H7 (cell line): ENCODE measurements around the genes GFPT2 and ZFP62.

DNA sequence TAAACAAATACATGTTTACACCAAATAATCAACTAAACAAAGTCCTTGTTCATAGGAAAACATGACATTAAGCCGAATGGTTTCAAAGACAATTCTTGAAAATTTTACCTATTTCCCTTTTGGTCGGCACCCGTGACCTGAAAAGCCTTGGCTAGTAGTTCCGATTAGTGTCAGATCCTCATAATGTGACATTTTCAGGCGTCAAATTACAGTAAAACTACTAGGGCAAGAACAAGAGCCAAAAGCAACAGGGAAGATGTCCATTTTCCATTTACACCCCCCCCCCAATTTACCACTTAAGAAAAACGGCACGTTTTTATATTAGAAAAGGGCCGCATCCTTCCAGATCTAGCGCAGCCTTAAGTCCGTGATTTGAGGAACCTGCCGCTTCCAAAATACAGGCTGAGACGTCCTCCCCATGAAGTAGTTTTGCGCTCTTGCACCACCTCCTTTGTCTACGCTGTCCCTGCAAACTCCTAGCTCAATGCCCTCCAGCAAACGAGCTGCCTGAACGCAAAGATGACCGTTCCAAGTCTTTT lies 784 bp downstream of the RNF130 start:
- RAMPAGE, long total RNA: no peak

GRCh38 chr5:180174065-180174426 lies 35.0 kb downstream of the RASGEF1C start:
- RAMPAGE, long total RNA: no peak

- RAMPAGE, long total RNA: no peak
These were observed 2.4 kb downstream of the MAPK9 start for GRCh38 chr5:180289418-180289980.

DNA sequence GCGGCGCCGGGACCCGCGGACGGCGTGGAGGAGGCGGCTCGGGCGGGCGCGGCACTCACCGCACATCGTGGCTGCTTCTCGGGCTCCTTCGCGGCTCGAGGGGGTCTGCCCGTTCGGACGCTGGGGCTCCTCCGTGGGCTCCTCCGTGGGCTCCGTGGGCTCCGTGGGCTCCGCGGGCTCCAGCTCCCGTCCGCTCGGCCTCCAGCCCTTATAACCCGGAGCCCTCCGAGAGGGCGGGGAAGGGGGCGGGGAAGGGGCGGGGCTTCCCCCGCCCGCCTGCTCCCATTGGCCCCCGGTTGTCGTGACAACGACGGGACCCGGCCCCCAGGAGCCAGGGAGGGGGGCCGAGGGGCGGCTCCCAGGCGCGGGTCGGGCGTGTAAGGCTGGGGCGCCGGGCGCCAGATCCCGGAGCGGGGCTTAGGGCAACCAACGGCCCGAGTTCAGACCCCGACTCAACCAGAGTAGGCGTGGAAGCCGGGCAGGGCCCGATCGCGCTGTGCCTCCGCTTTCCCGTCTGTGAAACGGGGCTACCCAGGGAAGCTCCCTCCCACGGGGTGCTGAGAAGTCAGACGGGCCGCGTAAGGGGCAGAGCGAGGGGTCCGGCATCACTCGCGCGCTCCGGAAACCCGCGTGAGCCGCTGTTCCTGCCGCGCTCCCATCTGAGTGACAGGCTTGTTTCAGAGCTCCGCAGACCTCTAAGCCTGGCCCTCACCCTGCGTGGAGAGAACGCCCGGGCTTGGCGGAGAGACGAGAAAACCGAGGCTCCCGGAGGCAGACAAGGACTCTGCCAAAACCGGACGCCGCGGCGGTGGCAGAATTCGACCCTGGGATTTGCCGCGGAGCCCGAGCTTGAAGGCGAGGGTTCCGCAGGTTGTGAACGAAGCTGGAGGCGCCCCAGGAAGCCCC lies at the start of gene GFPT2:
TSS of gene GFPT2 (minus strand) at position 185 of the 906 bp plus-strand sequence.
- RAMPAGE, long total RNA: no peak

- RAMPAGE, long total RNA: no peak
These were observed 52.7 kb upstream of the CNOT6 start for GRCh38 chr5:180441401-180441924.

DNA sequence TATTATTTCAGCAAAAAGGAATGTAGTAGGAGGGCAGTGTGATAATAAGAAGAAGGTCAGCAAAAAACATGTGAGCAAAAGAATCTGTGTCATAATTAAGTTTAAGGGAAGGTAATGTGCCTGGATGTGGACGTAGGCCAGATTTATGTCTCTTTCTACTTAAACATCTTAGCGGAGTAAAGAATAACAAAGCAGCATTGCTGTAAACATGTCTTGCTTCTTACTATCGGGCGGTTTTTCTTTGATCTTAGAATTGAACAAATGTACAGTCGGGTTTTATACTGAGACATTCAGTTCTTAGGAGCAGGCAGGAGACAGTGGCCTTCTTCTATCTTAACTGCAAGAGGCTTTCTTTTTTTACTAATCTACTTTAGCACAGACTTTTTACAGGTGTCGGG lies 40.3 kb upstream of the FLT4 start:
- RAMPAGE, long total RNA: no peak

- RAMPAGE, long total RNA: no peak
These were observed 1.8 kb upstream of the MGAT1 start for GRCh38 chr5:180804329-180804871.

DNA sequence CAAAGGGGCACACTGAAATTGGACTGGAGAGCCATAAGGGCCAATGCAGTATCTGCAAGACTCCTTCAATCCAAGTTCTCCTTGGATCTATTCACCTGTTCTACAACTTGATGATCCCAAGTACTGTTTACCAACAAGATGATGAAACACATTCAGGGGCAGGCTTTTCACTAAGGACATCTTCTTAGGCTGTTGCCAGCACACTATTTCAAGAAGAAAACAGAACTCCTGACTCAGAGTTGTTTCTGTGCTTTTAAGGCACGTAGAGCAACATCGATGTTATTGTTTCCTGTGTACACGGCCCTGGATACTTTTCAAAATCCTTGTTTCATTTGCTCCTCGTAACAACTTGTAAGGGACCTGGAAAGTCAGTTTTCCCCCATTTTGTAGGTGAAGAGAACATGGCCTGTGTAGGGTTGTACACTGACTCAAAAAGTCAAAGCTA lies 5.1 kb upstream of the MGAT1 start:
- RAMPAGE, long total RNA: no peak

DNA sequence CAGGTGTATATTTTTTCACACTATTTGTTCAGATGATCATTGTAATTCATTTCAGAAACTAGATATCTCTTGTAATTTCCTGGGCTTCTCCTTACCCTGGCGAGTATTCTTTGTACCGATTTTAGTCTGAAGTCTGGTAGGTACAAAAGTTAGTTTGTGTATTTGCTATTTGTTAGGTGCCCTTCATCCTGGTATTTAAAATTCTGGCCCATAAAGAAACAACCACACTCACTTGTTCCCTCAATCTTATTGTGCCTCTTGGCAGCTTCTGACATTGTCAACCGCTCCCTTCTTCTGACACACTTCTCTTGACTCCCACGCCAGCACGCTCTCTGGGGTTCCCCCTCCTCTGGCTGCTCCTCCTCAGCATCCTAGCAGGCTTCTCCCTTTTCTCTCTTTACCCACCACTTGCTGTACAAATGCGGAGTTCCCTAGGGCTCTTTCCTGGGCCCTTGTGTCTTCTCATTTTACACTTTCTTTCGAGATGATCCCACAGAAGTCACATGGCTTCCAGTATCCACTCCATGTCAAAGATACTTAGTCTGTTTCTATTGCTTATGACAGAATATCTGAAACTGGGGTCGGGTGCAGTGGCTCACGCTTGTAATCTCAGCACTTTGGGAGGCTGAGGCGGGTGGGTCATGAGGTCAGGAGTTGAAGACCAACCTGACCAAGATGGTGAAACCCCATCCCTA lies 11.6 kb upstream of the MGAT1 start:
- RAMPAGE, long total RNA: no peak

DNA sequence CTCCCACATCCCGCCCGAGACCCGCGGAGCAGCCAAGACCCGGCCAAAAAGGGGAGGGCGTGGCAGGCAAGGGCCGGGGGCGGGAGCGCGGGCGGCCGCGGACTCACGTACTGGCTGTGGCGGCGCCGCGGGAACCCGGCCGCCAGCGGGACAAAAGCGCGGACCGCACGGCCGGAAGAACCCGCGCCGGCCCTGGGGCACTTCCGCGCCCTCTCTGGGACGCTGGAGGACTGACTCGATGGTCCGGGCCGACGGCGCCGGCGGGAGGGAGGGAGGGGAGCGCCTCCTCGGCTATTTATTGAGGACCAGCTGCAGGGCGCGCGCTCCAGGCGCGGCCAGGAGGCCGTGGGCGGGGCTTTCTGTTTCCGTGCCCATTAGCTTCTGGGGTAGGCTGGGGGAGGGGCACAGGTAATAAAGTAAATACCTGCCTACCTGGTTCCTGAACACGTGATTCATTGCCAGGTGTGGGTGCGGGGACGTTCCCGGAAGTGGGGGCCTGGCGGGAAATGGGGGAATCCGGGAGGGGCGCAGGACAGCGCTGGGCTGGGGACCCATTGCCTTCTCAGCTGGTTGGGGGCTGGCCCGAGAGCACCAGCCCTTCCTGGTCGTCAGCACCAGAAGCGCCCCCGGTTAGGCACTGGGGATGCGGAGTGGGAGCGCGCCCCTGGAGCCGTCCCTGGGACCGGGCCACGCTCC lies at the start of gene ZFP62:
TSS of gene ZFP62 (minus strand) at position 169 of the 696 bp plus-strand sequence.
- RAMPAGE, long total RNA: start-site peak on the minus strand centred at position 145 of the sequence, 16 bp wide, 64 reads

DNA sequence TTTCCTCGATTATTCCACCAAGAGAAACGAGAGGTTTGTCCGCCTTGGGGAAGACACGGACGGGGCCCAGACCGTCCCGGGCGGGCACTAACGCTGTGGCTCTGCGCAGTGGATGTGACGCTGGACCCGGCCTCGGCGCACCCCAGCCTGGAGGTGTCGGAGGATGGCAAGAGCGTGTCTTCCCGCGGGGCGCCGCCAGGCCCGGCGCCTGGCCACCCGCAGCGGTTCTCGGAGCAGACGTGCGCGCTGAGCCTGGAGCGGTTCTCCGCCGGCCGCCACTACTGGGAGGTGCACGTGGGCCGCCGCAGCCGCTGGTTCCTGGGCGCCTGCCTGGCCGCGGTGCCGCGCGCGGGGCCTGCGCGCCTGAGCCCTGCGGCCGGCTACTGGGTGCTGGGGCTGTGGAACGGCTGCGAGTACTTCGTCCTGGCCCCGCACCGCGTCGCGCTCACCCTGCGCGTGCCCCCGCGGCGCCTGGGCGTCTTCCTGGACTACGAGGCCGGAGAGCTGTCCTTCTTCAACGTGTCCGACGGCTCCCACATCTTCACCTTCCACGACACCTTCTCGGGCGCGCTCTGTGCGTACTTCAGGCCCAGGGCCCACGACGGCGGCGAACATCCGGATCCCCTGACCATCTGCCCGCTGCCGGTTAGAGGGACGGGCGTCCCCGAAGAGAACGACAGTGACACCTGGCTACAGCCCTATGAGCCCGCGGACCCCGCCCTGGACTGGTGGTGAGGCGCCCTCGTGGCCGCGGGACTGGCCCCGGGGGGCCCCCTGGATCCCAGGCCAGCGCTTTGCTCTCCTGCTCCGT lies 19.3 kb downstream of the BTNL9 start:
- RAMPAGE, long total RNA: no peak

- RAMPAGE, long total RNA: no peak
These were observed 26.2 kb downstream of the BTNL9 start for GRCh38 chr5:181066278-181066559.

GRCh38 chr5:181160296-181160808 lies 13.0 kb downstream of the OR2V2 start:
- RAMPAGE, long total RNA: no peak

- RAMPAGE, long total RNA: no peak
These were observed 930 bp upstream of the TRIM41 start for GRCh38 chr5:181221786-181222915.